Trachea (tissue), 1 donor: Measurements from ENCODE around the genes TACR2, TBATA and SGPL1.

DNA sequence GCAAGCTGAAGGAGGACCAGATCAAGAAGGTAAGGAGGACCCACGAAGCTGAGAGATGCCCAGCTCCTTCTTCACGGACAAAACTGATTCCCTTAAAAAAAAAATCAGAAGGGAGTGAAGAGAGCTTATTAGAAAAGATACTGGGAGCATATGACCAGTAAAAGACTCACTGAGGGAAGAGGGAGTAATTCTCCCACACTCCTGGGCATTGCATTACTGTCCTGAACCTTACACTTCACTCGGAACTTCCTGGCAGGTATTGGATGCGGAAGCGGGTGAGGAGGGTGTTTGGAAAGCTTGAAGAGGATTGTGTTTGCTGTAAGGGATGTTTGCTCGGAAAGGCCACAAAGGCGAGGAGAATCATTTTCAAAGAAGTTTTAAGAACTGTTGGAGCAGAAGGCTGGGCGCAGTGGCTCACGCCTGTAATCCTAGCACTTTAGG, 358 bp downstream of the HKDC1 start:
- PRO-cap, result no peak

- PRO-cap, result bidirectional peak, plus-strand start at chr10:69349510, minus-strand start at chr10:69349352
Observed at GRCh38 chr10:69349087-69349916, 30.7 kb downstream of the HK1 start.

- PRO-cap, result no peak
Observed at GRCh38 chr10:69358753-69359208, 40.1 kb downstream of the HK1 start.

DNA sequence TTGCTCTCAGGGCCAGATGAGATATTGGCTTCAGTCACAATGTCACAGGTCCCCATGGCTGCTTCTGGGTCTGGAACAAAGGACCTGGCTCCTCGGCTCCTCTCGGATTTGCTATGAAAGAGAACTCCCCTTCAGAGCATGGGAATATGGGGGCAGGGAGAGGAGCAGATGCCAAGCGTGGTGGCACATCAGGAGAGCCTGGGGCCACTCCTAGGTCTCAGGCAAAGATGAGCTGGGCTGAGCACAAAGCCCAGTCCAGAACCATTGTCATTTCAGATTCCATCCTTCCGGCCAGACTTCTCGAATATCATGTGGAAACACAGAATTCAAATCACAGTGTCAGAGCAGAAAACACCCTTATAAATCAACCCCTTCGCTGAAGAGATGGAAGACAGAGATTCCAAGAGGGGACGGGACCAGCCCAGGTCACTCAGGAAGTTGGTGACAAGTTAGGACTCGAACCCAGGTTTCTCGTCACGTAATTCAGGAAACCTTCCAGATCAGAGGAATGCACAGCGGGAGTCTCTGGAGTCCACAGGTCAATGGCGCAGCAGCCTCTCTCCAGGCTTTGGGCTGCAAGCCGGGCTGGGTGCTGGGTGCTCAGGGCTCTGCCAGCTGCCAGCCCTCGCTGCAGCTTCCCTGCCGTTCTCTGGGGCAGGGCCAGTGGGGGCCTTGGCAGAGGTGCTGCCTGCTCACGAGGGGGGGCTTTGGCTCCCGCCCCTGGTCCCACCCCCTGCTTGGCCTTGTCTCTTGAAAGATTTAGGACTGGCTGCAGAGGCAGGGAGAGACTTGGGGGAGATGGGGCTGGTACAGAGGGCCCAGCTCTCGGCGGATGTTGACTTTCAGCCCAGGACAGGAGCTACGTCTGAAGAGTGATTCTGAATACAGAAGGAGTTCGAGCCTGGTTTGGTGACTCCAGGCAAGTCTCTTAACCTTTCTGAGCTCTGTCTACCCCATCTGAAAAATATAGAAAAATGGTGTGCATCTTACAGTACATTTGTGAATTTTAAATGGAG, at the start of gene TACR2:
TACR2 (minus strand) TSS at position 651 of the 1,016 bp plus-strand sequence.
- PRO-cap, result bidirectional peak, plus-strand start at position 774 of the sequence, minus-strand start at position 651 of the sequence

DNA sequence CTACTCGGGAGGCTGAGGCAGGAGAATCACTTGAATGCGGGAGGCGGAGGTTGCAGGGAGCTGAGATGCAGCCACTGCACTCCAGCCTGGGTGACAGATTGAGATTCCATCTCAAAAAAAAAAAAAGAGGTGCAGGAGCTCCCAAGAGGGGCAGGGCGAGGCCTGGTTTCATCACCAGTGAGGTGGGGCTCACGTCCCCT, 4.1 kb upstream of the TACR2 start:
- PRO-cap, result no peak

DNA sequence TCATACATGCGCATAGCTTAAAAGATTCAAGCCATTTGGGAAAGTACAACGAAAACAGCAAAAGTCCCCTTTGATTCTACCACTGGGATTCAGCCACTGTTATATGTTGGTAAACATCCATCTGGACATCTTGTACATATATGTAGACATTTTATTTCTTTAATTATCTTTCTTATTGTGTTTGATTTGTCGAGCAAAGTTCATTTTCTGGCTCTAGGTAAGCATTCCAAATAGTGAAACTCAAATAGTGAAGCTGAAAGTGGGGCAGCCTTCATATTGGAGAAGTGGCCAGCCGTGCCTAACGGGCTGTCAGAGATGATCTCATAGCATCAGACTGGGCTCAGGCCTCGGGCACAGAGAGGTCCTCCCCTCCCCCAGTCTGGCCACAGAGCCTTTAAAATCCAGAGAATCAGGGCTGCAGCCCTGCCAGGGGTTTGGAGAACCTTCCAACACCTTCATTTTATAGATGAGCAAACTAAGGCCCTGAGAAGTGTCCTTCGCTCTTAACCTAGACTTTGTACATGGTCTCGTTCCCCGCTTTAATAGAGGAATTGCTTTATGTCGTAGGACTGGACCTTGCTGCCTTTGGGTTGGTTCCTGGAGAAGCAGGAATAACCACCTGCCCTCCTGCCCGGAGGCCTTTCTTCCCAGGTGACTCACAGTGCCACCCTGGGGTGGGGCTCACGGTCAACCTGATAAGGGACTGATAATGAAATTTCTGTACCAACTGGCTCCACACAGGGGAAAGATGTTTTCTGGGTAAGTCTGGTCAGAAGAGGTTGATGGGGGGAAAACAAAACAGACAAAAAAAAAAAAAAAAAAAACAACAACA, 7.3 kb downstream of the TSPAN15 start:
- PRO-cap, result no peak

DNA sequence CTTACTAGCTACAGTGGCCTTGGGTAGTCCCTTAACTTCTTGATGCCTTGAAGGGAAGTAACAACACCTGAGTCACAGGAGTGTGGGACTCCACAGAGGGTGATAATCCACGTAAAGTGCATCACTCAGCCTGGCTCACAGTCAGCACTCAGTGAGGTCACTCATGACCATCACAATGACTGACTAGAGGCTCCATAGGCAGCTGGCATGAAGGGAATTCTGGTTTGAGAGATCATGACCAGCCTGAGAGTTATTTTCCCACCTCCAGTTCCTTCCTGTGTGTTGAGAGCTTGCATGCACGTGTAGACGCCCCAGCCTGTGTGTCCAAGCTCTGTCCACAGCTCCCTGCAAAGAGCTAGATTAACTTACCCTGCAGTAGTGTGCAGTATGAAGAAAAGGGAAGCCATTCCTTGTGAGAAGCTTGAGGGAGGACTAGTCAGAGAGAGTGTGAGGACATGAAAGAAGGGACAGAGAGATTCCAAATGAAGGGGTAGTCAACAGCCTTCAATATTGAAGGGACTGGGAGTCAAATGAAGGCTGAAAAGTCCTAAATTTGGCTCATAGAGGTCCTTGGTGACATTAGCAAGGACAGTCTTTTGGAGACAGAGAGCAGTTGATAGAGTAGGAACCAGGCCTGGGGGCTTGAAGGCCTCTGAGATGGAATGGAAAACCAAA, 34.6 kb downstream of the NEUROG3 start:
- PRO-cap, result no peak

- PRO-cap, result no peak
Observed at GRCh38 chr10:69575710-69576078, 2.5 kb upstream of the NEUROG3 start.

- PRO-cap, result no peak
Observed at GRCh38 chr10:69721651-69722534, 79.8 kb upstream of the COL13A1 start.

- PRO-cap, result unidirectional peak, plus-strand start at chr10:69846132
Observed at GRCh38 chr10:69845903-69846533, 44.3 kb downstream of the COL13A1 start.

DNA sequence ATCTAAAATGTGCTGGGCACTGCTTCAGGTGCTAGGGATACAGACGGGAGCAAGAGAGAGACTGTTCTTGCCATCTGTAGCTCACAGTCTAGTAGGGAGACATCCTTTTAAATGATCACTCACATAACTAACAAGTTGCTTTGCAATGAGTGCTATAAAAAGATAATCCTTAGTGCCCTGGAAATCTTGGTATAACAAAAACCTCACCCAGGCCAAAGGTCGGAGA, 89.3 kb downstream of the COL13A1 start:
- PRO-cap, result no peak

- PRO-cap, result no peak
Observed at GRCh38 chr10:70324404-70325052, 40.7 kb upstream of the NPFFR1 start.

DNA sequence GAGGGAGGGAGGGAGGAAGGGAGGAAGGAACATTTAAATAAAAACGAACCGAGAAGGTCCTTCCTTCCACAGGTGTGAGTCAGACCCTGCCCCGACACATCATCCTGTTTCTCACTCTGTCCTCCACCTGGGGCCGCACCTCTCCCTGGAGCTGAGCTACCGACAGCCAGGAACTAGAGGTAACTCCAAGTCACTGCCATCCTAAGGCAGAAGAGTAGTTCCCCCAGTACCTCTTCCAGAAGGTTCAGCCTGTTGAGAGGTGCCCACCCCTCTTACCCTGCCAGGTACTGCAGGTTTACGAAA, 4.8 kb upstream of the LRRC20 start:
- PRO-cap, result no peak

- PRO-cap, result no peak
Observed at GRCh38 chr10:70442250-70442872, 880 bp upstream of the NODAL start.

- PRO-cap, result no peak
Observed at GRCh38 chr10:70514860-70515514, 36.4 kb downstream of the PALD1 start.

DNA sequence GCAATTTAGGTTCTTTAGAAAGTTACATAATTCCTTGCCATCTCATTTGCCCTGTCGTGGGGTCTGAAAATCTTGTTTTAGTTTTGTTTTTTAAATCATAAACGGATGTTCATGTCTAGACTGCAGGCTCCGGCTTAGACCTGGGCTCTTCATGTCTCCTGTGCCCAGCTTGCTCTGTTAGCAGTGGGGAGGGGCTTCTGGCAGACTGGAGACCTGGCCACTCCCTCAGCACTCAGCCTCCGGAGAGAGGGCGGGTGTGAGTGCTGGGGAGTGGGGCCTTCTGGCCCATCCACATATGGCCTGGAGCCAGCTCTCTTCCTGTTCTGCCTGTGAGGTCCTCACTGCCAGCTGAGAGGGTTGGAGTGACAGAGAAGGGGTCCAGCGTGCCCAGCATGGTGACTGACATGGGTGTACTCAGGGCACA, 17.5 kb downstream of the PRF1 start:
- PRO-cap, result no peak

DNA sequence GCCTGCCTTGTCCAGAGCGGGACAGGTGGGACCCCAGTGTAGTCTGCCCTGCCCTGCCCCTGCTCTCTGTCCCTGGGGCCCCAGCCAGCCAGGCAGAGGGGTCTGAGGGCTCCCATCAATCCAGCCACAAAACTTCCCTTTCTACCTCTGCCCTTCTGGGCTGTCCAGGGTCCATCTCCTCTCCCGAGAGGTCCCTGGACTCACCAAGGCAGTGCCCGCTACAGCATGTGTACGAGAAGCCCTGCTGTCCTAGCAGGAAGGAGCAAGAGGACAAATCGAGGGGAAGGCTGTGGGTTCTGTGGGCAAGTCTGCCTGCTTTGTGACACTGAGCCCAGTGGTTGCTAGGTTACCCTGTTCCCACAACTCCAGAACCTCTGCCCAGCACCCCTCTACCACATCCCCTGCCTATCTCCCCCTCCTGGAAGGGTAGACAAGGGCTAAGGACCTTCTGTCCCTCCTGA, at the start of gene TBATA:
TBATA (minus strand) TSS at position 297 of the 461 bp plus-strand sequence.
- PRO-cap, result no peak

- PRO-cap, result unidirectional peak, plus-strand start at chr10:70815957
Observed at GRCh38 chr10:70815554-70816161, at the start of gene SGPL1. SGPL1 (plus strand) TSS chr10:70815948.

DNA sequence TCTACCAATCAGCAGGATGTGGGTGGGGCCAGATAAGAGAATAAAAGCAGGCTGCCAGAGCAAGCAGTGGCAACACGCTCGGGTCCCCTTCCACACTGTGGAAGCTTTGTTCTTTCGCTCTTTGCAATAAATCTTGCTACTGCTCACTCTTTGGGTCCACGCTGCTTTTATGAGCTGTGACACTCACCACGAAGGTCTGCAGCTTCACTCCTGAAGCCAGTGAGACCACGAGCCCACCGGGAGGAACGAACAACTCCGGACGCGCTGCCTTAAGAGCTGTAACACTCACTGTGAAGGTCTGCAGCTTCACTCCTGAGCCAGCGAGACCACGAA, 26.0 kb downstream of the PCBD1 start:
- PRO-cap, result no peak

DNA sequence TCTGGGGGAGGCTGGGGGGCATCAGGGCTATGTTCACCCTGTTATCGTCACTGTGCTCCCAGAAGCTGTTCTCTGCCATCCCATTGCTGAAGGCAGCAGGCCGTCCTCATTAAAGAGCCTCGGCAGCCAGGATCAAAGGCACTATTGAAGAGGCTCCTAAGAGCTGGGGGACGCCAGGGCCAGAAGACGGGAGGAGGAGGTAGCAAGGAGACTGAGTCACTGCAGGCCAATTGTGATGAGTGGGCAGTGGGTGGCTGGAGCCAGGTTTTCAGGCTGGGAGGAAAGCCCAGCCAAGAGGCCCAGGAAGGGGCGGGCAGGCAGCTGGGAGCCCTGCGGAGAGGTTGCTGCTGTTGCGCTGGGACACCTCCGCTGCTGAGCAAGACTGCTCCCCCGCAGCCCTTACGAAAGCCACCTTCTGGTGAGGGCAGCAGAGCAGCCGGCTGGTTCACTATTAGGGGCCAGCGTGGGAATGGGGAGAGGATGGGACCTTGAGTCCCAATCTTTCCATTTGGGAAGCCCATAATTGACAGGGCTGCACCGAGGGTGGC, 48.3 kb downstream of the UNC5B start:
- PRO-cap, result no peak